Bronchial epithelial cell (primary cell): ENCODE measurements around a stretch of chr15.

DNA sequence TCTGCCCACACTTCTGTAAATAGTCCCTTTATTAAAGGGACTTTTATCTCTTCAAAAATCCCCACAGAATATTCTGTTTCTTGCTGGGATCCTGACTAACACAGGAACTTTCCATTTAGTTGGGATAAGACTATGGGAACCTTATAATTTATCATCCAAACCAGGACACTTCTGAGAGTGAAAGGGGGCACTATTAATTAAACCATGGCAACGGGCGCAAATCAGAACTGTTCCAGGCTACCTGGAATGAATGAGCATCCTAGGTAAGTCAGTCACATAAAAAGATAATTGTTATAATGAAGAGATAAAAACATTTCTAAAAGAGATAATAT, 315.4 kb downstream of the GOLGA6L6 start:
- RRBS, 2 experiments: no CpG with 5 or more reads among the region's 2 CpGs

DNA sequence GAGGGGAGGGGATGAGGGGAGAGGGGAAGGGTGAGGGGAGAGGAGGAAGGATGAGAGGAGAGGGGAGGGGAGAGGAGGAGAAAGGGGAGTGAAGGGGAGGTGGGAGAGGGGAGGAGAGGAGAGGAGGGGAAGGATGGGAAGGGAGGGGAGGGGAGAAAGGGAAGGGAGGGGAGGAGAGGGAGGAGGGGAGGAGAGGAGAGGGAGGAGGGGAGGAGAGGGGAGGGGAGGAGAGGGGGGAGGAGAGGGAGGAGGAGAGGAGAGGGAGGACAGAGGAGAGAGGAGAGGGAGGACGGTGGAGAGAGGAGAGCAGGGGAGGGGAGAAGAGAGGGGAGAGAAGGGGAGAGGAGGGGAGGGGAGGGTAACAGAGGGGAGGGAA, 293.9 kb downstream of the GOLGA6L6 start:
- RRBS, 2 experiments: no CpG with 5 or more reads among the region's 1 CpG

- RRBS, 2 experiments: no CpG with 5 or more reads among the region's 18 CpGs
These were observed 158.8 kb downstream of the OR4N4 start for GRCh38 chr15:22252877-22253690.

DNA sequence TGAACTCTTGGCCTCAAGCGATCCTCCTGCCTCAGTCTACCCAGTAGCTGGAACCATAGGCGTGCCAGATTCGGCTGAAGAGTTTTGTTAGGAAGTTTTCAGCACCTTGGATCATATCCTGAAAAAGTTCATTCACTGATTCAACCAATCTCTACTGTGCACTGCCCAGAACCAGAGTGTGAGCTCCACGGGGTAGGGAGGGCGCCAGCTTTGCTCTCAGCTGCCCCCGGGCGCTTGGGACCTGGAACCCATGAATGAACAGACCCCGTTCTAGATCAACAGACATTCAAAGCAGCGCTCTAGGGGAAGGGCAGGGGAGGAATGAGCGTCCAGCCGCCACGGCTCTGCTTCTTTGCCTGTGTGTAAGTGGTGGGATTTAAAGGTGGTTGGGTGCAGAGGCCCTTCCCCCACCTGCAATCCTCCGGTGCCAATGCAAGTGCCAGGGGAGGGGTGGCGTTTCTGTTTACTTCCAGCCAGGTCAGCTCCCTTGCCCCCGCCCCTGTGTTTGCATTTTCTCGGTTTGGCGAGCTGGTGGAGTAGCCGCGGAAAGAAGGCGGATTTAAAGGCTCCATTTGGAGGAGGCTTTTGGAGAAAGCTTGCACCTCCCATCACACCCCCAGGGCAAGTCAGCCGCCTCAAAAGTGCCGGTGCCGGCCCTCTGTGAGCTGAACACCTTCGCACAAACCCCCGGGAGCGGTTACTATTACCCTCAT, 162.3 kb downstream of the OR4N4 start:
- RRBS, 2 experiments: 88 to 97% methylated on average over 2 of the region's 26 CpGs

- RRBS, 2 experiments: no CpG with 5 or more reads among the region's 17 CpGs
These were observed 114.2 kb downstream of the GOLGA6L22 start for GRCh38 chr15:22572887-22573274.

DNA sequence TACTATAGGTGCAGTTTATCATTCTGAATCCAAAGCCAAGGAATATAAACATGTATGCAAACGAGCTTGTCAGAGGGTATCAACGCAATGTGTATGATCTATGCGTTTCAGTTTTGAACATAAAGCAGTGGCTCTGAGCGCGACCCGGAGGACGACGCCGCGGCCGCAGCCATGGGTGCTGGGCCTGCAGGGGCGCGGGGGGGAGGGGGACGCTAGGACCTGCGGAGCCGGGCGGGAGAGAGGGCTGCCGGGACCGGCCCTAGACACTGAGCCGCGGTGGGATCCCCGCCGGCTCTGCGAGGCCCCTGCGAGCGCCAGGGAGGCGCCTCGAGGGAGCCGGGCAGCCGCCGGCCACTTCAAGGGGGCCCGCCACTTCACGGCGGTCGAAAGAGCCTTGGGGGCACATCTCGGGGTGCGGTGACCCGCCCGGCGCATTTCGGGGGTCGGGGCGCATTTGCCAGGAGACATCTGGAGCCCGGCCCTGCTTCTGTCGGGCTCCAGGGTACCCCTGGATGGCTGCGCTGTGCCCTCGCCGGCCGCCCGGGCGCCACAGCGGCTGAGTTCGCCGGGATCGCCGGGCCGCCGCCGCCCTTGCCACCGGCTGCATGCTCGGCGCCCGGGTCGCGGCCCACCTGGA, 72.0 kb upstream of the NIPA1 start:
- RRBS, 2 experiments: no CpG with 5 or more reads among the region's 65 CpGs

DNA sequence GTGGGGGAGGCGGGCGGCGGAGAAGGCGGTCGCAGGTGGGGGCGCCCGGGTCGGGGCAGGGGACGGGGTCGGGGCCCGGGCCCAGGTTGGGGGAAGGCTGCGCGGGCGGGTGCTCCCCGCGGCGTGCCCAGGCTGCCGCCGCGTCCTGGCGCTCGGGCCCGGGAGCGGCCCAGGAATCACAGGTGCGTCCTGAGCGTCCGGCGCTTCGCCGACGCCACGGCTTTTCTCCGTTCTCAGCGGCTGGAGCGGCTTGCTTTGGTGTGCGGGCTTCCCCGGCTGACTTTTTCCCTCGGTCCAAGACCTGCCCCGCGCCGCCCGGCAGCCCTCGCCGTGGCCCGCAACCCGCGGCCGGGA, 402 bp downstream of the NIPA1 start:
- RRBS, 2 experiments: 1 to 2% methylated on average over 25 of the region's 48 CpGs

- RRBS, 2 experiments: 42 to 51% methylated on average over 2 of the region's 16 CpGs
These were observed 1.4 kb downstream of the NIPA2 start for GRCh38 chr15:22839767-22840405.

GRCh38 chr15:22845493-22846028, 7.1 kb downstream of the NIPA2 start:
- RRBS, 2 experiments: no CpG with 5 or more reads among the region's 1 CpG

DNA sequence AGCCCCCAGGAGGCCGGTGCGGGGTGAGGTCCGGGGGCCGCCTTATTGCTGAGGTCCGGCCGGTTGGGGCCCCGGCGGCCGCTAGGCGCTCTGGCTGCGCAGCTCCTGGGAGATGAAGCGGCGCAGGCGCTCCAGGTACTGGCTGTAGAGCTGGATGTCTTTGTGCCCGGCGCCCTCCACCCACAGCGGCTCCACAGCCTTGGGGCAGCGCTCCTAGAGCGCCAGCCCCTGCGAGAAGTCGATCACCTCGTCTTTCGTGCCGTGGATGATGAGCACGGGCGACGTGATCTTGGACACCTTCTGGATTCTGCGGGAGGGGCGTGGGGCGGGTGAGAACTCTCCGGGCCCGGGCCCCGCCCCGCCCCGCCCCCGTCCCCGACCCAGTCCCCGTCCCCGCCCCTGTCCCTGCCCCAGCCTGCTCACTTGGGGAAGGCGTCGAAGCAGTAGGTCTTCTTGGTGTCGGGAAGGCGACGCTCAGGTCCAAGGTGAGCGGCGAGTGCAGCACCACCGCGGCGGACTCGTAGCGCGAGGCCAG, 89.2 kb upstream of the GOLGA6L1 start:
- RRBS, 2 experiments: no CpG with 5 or more reads among the region's 52 CpGs

- RRBS, 2 experiments: 33 to 41% methylated on average over 1 of the region's 41 CpGs
These were observed 844 bp downstream of the MKRN3 start for GRCh38 chr15:23565855-23567180.

GRCh38 chr15:23756945-23757199, 69.8 kb upstream of the NDN start:
- RRBS, 2 experiments: no CpG with 5 or more reads among the region's 5 CpGs

DNA sequence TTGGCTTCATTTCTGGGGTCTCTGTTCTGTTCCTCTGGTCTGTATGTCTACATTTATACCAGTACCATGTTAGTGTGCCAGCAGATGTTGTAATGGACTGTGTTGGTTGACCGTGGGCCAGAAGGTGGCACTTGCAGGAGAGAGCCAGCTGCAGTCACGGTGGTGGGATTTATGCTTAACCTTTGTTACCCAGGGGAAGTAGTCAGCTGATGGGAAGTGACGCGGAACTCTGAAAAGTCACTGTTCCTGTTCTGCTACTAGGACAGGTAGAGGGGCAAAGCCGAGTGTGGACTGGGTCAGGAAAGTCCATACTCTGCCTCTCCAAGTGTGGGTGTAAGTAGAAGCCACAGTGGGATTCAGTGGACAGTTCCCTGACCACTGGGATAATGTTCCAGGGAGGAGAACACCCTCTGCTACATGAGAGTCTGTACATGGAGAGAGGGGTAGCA, 420.5 kb upstream of the NDN start:
- RRBS, 2 experiments: no CpG with 5 or more reads among the region's 5 CpGs

GRCh38 chr15:25016078-25016600, 61.4 kb downstream of the SNRPN start:
- RRBS, 2 experiments: no CpG with 5 or more reads among the region's 3 CpGs

DNA sequence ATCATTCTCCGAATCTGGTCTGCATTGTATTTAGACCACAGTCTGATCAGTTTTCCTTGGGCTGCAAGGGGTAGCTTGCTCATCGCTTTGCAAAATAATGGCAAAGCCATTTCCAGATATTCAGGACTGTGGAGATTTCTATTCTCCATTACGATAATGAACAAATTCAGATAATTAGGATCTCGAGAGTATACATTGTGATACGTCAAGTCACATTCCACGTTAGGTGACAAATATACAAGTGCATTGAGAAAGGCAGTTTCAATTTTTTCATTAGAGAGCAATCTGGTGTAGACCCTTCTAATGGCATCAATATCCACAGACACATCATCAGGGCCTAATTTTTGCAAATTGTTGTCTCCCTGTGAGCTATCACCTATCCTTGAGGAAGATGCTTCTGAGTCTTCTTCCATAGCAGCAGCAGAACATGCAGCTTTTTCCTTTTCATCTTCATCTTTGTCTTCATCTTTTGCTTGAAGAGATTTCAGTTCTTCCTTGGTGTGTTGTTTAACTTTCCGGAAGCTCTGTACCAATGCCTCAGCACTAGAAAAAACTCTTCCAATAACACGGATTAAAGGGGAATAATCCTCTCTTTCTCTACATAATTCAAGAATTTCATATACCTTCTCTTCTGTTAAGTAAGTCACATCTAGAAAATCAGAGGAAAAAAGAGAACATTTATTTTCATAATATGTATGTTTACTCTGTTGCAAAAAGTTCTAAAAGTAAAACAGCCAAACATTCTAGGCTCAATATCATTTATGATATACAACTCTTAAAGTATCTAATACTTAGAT, 67.5 kb downstream of the UBE3A start:
- RRBS, 2 experiments: no CpG with 5 or more reads among the region's 8 CpGs

GRCh38 chr15:25413696-25414363, 25.0 kb downstream of the UBE3A start:
- RRBS, 2 experiments: no CpG with 5 or more reads among the region's 3 CpGs

- RRBS, 2 experiments: no CpG with 5 or more reads among the region's 15 CpGs
These were observed 42.6 kb upstream of the UBE3A start for GRCh38 chr15:25481131-25482065.

DNA sequence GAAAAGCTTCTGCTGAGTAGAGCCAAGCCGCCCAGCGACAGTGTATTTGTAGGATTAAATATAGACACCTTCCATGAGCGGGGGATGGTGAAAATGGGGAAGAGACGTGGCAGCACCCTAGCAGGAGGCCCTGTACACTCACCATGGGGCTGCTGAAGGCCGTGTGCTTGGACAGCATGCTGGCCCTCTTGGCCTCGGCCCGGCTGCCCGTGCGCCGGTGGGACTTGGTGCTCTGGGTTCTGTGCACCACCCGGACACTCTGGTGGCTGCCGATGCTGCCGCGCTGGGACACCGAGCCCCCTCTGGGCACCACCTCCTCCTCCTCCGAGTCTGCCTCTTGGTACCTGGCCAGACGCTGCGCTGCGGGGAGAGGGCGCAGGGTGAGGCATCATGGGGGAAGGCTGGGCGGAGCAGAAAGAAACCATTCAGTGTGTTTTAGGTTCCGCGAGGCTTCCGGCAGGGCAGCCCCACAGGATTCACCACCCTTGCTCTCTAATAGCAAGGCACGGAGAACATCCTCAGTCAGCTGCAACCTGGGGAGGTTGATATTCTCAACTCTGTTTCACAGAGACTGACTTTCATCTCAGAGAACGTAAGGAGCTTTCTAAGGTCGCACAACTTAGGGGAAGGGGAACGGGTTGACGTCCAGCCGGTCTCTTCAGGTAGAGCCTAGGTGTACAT, 144.9 kb downstream of the ATP10A start:
- RRBS, 2 experiments: no CpG with 5 or more reads among the region's 30 CpGs

DNA sequence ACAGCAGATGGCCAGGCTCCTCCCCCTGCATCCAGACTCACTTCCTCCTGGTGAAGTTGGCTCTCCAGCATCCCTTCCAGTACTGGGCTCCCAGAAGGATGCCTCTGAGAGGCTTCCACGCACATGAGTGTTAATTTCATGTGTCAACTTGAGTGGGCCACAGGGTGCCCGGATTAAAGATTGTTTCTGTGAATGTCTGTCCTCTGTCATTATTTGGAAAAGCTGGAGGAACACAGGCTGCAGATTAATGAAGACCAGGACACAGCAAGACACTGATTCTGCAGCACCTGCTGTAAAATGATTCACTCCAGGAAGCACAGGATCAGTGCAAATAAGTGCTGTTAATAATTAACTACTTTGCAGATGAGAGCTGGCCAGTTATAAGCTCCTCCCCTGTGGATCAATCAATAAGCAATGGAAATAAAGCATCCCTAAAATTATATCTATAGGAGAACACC, 99.7 kb downstream of the ATP10A start:
- RRBS, 2 experiments: no CpG with 5 or more reads among the region's 2 CpGs